Retinal pigment epithelial cell (primary cell): ENCODE measurements around the gene SIGLEC9.

- RRBS, result no CpG with 5 or more reads among the region's 9 CpGs
These were observed 10.0 kb upstream of the IZUMO2 start for GRCh38 chr19:50172894-50173686.

- RRBS, result no CpG with 5 or more reads among the region's 7 CpGs
These were observed 36.6 kb downstream of the KCNC3 start for GRCh38 chr19:50292479-50293030.

DNA sequence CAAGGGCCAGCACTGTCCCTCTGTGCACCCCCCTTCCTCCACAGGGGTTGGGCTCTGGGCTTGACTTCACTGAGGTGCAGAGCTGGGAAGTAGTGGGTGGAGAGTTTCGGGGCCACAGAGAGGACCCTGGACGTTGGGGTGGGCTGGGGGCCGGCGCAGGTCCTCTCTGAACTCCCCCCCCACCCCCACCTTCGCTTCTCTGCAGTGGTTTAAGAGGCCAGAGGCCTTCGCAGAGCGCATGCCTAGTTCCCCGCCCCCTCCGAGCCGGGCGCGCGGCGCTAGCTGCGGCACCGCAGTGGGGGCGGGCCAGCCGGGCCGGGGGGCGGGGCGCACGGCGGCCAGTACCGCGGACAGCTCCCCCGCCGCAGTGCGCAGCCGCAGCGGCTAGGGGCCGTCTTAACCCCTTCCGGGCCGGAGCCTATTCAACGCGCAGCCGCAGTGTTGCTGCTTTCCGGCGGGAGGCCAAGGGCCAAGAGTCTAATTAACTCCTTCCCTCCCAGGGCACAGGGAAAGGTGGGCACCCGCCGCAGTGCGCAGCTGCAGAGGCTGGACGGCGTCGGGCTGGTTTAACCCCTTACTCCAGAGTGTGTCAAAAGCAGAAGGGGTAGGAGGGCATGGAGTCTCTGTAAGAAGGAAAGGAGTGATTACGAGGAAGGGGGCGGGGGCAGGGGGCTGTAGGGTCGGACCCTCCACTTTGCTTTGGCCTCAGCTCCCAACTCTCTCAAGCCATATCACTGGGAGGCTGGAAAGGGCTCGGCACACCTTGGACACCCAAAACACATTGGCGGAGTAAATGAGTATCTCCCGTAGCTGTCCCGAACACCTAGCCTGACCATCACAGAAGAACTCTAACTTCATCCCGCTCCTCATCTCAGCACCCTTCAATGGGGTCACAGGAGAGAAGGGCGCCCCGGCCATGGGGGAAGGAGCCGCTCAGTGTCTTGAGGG lies 3.5 kb downstream of the KCNC3 start:
- RRBS, result under 1% methylated on average over 20 of the region's 55 CpGs

DNA sequence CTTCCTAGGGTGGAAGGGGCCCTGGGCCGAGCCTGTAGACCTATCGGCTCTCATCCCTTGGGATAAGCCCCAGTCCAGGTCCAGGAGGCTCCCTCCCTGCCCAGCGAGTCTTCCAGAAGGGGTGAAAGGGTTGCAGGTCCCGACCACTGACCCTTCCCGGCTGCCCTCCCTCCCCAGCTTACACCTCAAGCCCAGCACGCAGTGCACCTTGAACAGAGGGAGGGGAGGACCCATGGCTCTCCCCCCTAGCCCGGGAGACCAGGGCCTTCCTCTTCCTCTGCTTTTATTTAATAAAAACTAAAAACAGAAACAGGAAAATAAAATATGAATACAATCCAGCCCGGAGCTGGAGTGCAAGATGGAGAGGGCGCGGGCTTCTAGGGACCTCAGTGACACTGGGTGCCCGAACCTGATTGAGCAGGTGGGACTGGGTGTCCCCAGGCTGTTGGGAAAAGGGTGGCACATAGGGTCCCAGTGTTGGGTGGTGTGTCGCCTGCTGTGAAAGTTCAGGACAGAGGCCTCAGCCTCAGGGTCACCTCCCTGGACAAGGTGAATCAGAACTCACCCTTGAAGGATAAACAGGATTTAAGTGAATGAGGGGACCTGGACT lies 1.4 kb upstream of the POLD1 start:
- RRBS, result 89% methylated on average over 3 of the region's 12 CpGs

DNA sequence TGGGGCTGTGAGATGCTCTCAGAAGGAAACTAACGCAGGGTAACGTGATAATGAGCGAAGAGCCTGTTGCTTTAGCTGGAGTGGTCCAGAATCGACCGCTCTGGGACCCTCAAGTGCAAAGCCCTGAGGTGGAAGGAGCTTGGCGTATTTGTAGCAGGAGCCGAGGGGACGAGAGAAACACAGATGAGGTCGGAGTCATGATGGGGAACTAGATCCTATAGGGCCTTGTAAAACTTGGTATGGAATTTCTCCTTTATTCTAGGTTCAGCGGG lies 615 bp downstream of the POLD1 start:
- RRBS, result no CpG with 5 or more reads among the region's 10 CpGs

- RRBS, result no CpG with 5 or more reads among the region's 29 CpGs
These were observed 3.4 kb downstream of the POLD1 start for GRCh38 chr19:50387171-50388342.

- RRBS, result 0% methylated on average over 3 of the region's 58 CpGs
These were observed 31.7 kb downstream of the SYT3 start for GRCh38 chr19:50607695-50608612.

GRCh38 chr19:50679249-50679958 lies 30.2 kb downstream of the C19orf81 start:
- RRBS, result no CpG with 5 or more reads among the region's 21 CpGs

DNA sequence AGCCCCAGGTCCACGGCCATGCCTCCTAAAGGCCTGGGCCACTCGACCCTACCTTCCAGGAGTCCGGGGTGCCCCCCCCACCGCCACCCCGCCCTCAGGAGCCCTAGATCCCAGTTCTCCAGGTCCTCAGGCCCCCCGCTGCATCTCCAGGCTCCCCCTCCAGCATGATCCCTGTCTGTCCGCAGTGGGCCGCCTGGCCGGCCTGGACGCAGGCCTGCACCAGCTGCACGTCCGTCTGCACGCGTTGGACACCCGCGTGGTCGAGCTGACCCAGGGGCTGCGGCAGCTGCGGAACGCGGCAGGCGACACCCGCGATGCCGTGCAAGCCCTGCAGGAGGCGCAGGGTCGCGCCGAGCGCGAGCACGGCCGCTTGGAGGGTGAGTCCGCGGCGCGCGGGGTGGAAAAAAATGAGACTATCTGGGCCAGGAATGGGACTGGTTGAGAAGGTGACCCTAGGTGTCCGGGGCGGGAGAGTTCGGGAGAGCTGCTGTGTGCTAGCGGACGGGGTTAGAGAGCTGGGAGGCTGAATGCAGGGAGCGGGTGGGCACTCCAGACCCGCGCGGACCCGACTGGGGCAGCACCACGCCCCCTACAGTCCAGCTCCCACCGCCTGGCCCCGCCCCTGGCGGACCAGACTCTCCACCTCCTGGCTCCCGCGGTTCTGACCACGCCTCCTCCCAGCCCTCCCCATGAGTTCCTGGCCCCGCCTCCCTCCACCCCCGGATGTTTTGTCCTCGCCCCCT lies 1.2 kb downstream of the CLEC11A start:
- RRBS, result 3% methylated on average over 2 of the region's 58 CpGs

DNA sequence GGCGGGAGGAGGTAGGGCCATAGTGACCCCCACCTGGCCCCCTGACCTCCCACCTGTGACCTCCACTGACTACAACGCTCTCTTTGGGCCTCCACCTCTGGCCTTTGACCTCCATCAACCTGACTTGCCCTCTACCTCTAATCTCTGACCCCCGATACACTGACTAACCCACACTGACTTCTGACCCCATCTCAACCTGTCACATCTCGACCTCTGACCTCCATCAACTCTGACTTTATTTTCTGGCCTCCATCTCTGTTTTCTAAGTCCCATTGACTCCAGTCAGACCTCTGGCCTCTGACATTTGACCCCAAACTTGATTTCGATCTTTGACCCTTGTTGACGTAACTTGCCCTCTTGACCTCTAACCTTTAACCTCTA lies 625 bp downstream of the ACP4 start:
- RRBS, result no CpG with 5 or more reads among the region's 6 CpGs

DNA sequence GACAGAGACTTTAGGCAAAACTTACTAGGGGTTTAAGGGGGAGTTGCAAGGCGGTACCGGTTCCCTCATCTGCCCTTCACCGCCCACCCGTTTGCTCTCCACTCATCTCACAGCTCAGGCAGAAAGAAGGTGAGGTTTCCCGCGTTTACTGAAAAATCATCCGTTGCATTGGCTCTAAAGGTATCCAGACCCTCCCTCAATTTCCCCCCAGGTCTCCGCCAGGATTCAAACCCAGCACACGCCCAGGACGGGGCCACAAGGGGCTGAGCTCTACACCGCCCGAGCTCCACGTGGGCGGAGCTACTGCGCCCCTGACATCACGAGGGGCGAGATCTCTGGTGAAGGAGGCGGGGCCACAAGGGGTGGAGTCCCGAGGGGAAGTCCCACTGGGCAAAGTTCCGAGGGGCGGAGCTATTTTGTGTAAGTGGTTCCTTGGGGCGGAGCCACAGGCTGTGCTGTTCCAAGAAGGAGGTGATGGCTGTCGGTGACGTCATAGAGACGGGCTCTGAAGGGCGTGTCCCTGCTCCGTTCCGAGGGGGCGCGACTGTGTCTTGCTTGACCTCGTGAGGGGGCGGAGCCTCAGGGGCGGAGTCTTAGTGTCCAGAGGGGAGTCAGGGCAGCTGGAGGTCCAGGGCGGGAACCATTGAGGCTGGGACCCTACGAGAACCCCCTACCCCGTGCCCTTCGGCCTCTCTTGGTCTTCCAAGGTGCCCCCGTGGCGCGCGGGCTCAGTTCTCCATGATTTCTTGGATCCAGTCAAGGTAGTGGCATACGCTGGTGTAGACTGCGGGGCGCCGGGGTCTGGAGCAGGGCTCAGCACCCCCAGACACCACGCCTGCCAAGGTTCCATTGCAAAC lies 1.2 kb upstream of the KLK8 start:
- RRBS, result no CpG with 5 or more reads among the region's 46 CpGs

DNA sequence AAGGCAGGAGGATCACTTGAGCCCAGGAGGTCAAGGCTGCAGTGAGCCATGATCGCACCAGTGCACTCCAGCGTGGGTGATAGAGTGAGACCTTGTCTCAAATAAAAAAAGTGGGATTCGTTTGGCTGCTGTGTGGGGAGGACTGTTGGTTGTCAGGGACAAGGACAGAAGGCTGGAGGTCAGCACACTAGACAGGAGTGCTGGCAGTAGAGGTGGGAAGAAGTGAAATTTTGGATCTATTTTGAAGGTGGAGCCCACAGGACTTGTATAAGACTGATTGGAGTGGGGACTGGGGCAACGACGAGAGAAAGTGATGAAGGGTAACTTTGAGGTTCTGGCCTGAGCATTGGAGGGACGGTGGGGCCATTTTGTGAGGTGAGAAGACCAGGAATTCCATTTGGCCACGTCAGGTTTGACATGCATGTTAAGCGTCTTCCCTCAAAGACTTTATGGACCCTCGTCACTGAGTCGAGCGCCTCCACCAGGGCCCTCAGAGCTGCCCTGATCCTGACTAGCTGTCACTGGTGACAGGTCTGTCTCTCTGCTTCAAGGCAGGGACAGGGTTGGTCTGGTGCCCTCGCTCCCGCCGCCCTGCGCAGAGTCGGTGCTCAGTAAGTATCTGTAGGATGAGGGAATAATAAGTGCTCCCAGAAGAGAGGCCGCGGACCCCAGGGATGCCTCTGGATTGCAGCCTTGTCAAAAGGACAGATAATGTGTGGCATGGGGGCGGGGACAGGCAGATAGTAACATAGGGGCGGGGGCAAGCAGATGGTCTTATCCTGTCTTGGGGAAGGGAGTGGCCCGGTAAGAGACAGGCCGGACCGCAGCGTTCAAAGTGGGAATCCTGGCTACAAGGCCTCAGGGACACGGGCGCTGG lies 606 bp downstream of the CTU1 start:
- RRBS, result no CpG with 5 or more reads among the region's 26 CpGs

DNA sequence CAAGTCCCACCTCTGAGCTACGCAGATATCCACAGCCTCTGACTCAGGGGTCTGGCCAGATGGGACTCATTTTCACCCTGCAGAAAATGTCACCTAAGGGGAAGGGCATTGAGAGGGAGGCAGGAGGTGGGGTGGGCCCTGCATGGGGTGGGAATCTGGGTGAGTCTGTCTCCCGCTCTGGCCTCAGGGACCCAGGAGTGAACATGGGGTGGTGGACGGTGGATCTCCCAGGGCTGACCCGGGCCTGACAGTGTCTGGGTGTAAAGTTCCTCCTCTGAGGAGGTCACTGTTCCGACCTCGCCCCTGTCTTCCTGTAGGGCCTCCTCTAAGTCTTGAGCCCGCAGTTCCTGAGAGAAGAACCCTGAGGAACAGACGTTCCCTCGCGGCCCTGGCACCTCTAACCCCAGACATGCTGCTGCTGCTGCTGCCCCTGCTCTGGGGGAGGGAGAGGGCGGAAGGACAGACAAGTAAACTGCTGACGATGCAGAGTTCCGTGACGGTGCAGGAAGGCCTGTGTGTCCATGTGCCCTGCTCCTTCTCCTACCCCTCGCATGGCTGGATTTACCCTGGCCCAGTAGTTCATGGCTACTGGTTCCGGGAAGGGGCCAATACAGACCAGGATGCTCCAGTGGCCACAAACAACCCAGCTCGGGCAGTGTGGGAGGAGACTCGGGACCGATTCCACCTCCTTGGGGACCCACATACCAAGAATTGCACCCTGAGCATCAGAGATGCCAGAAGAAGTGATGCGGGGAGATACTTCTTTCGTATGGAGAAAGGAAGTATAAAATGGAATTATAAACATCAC lies at the start of gene SIGLEC9:
SIGLEC9 (plus strand) TSS at position 341 of the 808 bp plus-strand sequence.
- RRBS, result no CpG with 5 or more reads among the region's 21 CpGs

GRCh38 chr19:51327305-51328104 lies 14.4 kb downstream of the VSIG10L start:
- RRBS, result 6% methylated on average over 20 of the region's 59 CpGs

DNA sequence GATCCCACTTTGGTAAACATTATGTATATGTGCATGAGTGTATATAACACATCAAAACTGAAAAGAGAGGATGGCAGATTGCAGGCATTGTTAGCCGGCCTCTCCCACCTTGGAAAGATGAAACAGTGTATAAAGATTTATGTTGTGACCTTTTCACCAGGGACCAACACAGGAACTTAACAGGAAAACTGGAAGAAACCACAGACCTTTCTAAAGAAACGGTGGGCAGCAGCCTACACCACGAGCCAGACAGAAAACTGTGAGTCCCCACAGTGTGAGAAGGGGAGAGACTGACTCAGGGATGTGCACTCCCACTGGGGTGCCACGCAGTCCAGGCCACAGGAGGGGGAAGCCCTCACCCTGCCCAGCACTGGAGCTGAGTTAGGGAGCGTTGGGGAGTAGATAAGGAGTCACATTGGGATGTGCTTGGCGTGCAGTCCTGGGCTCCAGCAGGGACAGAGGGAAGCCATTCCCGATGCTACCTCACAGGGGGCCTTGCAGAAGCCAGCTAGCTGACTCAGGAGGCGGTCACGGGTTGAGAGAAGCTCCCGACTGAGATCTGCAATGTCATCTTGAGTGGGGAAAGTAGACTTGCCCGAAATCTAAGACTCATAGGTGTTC lies 17.5 kb downstream of the SIGLEC8 start:
- RRBS, result no CpG with 5 or more reads among the region's 11 CpGs

DNA sequence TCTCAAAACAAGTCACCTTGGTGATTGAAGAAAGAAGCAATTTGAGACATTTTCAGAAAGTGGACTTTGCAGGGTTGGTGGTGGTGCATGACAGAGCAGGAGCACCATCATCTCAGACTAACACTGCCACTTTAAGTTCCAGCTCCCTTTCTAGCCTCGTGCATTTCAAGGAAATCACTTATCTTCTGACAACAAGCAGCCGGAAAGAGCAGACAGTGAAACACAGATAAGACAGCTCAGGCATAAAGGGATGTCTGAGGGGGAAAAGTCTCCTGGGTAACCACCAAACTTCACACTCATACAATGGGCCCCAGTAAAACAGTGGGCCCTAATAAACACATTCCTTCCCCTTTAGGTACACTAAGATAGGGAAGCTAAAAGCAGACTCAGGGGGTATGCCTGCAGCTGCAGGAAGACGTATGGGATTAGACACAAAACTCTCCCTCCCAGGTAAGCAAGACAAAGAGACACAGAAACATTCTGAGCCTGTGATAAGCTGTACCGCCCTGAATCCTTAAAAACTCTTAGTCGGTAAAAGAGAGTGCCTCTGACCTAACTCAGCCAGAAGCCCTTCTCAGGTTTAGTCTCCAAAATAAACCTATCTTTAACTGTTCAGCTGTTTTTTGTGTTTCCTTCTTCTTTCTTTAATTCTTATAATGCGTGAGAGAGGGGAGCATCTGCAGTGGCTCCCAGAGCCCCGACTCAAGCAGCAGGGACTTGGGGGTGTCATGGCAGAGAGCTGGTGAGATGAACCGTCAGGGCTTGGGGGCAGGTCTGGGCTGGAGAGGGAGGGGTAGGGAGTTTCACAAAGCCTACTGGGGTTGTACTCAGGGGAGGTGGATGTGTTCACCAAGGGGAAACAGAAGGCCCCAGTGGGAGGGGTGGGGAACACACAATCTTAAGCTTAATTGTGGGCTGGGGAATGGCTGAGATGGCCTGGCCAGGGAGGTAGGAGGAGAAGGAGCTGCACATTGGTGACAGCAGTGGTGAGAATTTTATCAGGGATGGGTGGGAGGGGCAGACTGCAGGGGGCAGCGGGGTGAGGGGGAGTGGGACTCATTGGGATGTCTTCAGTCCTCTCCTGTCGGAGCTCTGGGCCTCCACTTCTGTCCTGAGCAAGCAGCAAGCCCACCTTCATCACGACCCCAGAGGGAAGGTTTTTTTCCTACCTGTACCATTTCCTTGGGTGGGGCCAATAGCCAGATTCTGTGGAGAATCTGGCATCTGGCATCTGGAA lies 16.7 kb upstream of the SIGLEC6 start:
- RRBS, result no CpG with 5 or more reads among the region's 11 CpGs

- RRBS, result no CpG with 5 or more reads among the region's 6 CpGs
These were observed 16.3 kb downstream of the ZNF175 start for GRCh38 chr19:51587136-51588046.

DNA sequence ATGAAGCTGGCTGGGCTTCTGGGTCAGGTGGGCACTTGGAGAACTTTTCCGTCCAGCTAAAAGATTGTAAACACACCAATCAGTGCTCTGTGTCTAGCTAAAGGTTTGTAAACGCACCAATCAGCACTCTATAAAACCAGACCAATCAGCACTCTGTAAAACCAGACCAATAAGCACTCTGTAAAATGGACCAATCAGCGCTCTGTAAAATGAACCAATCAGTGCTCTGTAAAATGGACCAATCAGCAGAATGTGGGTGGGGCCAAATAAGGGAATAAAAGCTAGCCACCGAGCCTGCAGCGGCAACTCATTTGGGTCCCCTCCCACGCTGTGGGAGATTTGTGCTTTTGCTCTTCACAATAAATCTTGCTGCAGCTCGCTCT lies 27.9 kb downstream of the ZNF175 start:
- RRBS, result no CpG with 5 or more reads among the region's 7 CpGs

- RRBS, result no CpG with 5 or more reads among the region's 6 CpGs
These were observed 27.7 kb downstream of the SIGLEC5 start for GRCh38 chr19:51602507-51602893.

- RRBS, result no CpG with 5 or more reads among the region's 7 CpGs
These were observed 426 bp upstream of the SIGLEC14 start for GRCh38 chr19:51647025-51647477.